SJSA1 (cell line): ENCODE measurements around a stretch of chr1.

DNA sequence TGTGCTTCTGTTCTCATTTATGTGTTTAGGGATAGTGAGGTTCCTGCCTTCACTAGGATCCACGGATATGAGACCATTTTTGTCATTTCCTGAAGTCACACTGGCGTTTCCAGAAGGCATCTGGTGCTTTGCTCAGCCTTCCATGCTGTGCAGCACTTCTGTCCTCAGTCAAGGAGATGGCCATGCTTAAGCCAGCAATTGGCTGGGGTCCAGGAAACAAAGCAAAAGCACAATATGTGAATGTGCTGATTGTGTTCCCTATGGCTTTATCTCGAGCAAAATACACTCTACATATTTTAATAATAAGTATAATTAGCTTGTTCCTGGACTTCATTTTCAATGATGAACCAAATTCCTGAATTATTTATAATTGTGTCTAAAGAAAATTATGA lies 412.2 kb downstream of the DISC1 start:
- RAMPAGE, long total RNA, result no peak

- RAMPAGE, long total RNA, result no peak
These were observed 63.7 kb downstream of the MAP10 start for GRCh38 chr1:232868894-232869344.

- RAMPAGE, long total RNA, result no peak
These were observed 163.2 kb downstream of the NTPCR start for GRCh38 chr1:233113581-233114108.

DNA sequence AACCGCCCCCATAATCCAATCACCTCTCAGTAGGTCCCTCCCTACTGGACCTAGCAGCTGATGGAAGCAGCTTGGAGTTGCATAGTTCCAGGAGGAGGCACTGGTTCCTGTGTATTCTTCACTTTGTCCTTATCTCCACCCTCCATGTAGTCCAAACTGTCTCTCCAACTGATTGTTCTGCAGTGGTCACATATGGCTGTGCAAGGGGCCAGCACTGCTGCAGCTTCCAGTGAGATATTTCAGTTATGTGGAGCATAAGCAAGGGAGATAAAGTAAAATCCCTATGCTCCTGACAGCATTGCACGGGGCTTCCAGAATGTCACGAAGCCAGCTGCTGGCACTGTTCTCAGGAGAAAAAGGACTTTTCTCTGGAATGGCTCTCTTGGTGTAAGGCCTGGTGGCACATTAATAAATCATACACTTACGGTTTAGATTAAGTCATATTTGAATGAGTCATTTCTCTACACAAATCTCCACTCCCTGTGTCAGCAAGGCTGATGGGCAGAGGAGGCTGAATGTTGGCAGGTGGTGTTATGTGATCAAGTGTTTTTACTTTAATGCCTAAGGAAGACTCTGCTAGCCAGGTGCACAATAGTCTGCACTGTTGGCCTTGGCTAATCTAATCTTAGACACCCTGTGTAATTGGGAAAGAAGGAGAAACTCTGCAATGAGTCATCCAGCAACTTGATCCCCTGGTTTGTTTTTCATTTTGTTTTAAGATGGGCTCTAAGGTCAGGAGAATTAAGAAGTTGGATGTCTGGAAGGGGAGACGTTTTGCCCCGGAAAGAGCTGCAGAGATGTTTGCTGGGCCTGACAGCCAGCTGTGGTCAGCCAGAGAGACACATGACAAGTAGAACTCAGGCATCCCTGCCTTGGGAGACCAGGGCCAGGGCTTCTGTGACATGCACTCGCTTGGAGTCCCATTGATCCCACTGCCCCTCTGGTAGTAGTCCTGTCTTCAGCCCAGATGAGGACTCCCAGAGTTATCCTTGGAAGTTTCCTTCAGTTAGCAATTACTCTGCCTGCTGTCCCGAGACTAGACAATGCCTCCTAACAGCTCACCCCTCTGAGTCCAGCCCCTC lies 93.6 kb downstream of the KCNK1 start:
- RAMPAGE, long total RNA, result no peak

- RAMPAGE, long total RNA, result no peak
These were observed 100.9 kb downstream of the KCNK1 start for GRCh38 chr1:233714541-233715443.

DNA sequence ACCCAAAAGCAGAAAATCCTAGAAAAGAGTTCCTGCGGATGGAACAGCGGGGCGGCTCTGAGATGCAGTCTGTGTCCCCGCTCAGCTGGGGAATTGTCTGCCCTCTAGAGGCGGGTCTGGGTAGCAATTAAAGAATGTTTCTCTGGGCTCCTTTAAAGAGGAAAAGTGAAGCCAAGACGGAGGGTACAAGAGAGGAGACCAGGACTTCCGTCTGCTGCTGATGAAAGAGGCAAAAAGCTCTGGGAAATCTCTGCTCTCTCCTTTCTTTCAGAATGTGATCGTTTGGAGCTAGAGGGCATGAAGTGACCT lies 46.6 kb upstream of the COA6 start:
- RAMPAGE, long total RNA, result no peak

GRCh38 chr1:234407689-234408309 lies 34.5 kb downstream of the COA6 start:
- RAMPAGE, long total RNA, result no peak

GRCh38 chr1:234533788-234534934 lies 55.2 kb upstream of the TARBP1 start:
- RAMPAGE, long total RNA, result no peak

GRCh38 chr1:234538412-234538771 lies 59.4 kb upstream of the TARBP1 start:
- RAMPAGE, long total RNA, result no peak

- RAMPAGE, long total RNA, result no peak
These were observed 64.5 kb upstream of the TARBP1 start for GRCh38 chr1:234543363-234543907.

DNA sequence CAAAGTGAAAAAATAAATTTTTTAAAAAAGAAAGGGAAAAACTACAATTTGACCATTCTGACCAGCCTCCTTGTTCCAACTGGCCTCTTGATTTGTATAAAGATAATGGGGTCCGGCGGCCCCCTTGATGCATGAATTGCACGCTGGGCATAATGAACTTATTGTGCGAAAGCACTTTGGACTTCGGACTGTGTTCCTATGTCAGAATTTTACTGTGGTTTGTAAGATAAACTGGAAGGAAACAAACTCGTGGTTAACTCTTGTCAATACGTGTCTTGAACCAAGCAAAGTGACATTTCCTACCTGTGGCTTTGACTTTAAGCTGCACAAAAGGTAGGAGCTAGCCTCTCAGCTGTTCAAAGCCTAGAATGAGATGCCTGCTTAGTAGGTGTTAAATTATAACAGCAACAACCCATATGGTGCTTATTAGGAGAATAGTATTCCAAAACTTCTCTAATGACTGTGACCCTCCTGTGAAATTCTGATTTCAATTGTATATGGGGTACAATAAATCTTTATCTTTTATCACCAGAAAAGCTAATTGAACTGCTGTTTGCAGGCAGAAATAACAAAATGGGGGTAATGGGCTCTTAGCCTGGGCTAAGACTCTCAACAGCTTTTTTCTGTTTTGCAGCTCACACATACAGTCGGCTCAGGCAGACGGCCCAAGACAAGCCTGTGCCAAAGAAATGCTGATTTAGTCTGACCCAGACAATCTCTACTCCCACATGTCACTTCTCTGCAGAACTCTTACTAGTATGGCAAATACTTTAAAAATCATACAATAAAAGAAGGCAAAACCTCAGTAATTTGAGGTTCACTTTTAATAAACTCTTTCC lies 9.2 kb downstream of the IRF2BP2 start:
- RAMPAGE, long total RNA, result no peak

DNA sequence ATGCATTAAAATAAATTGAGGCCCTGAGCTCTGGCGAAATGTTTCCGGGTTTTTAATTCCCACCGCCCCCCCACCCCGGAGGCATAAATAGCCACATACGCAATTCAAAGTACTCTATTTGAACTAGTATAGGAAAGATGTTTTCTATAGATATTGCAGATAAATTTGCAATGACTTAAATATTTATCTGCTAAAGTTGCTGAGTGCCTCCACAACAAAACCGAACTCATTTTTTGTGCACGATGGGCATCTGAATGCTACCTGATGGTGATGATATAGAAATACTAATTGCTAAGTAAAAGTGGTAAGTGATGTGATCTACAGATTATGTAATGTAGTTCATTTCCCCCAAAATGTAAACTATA lies 8.6 kb downstream of the IRF2BP2 start:
- RAMPAGE, long total RNA, result no peak

DNA sequence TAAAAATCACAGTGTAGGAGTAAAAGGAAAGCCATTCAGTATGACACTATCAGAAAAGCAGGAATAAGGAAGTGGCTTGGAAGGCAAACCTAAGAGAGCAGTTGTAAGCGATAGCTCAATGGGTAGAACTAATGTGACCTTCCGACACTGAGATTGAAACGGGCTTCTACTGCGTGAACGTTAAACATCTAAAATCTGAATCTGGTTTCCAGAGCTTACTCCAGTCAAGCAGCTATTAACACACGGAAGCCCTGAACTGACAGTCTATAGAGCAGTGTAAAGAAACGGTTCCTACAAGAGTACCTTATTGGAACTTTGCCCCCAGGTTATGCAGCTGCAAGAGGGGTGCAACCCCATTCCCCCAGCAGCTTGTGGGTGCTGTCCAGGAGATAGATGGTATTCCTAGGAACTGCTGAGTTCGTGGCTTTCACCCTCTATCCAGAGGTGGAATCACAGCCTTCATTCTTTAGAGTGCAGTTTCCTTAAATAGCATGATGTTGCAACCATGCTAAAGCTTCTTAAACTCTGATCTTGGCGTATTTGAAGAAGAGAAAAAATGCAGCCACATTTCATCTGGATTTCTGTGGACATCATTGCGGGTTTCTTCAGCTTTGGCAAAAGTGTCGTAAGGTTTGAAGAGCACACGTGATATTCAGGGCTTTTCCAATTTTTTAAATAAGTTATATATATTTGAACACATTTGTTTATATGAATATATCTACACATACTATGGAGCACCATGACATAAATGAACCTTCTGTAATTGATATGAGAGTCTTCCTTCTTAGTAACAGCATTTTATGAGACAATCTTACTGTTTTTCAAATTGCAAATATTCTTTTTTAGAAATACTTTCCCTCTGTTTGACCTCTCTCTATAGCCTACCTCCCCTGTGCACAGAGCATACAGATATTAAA lies 3.5 kb upstream of the IRF2BP2 start:
- RAMPAGE, long total RNA, result no peak

GRCh38 chr1:234659915-234660433 lies 50.0 kb upstream of the IRF2BP2 start:
- RAMPAGE, long total RNA, result no peak

- RAMPAGE, long total RNA, result no peak
These were observed 105.5 kb upstream of the IRF2BP2 start for GRCh38 chr1:234715170-234716160.

GRCh38 chr1:234721545-234722284 lies 111.7 kb upstream of the IRF2BP2 start:
- RAMPAGE, long total RNA, result no peak

- RAMPAGE, long total RNA, result no peak
These were observed 116.5 kb upstream of the IRF2BP2 start for GRCh38 chr1:234726166-234727171.

DNA sequence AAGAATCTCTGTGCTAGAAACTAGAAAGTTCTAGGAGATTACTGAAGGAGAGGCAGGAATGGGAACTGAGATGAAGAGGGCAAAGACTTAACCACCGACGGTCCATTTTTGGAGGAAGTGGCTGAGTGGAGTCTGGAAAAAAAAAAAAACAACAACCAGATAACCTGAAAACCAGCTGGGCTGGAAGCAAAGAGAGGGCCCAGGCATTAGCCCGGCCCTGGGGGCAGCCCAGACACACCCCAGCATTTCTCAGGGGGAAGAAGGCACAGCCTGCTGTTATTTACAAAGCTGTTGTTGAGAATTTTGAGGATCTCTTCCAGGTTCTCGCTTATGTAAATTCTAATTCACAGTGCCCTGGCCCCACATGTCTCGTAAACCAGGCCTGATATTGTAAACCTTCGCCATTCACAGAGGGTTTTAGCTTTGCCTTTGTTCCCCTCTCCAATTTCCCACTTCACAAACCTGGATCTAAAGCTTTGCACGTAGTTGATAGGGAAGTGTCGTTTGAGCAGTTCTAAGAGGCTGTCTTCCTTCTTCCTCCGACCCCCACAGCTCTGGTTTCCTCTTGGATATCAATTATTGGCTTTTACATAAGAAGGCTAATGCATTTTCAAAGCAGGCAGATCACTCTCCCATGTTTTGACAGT lies 161.8 kb upstream of the IRF2BP2 start:
- RAMPAGE, long total RNA, result no peak

DNA sequence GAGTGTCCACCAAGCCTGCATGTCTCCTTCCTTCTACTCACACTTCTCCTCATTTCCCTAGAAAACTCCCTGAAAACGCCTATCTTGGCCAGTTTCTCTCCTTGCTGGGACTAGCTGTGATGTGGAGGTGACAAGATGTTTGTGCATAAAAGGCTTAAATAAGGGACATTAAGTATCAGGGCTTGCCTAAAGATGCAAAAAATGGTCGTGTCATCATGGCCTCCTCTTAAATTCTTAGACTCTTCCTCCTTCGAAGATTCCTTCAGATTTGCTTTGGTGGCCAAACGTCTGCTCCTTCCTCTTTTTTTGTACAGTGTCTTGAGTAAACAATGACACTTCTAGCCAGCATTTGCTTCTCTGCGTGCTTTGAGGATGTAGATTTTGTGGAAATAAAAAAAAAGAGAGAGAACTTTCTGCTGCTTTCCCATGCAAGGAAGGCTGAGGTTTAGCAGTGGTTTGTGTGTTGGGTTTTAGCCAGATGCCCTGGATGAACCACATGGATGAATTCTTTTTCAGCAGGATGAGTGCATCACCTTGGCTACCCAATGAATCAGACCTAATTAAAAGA lies 239.2 kb upstream of the IRF2BP2 start:
- RAMPAGE, long total RNA, result no peak

GRCh38 chr1:234885526-234886165 lies 243.0 kb downstream of the TOMM20 start:
- RAMPAGE, long total RNA, result no peak